Cerebral cortex (tissue), 2 donors: ENCODE results near the genes RAMP3 and IGFBP1.

DNA sequence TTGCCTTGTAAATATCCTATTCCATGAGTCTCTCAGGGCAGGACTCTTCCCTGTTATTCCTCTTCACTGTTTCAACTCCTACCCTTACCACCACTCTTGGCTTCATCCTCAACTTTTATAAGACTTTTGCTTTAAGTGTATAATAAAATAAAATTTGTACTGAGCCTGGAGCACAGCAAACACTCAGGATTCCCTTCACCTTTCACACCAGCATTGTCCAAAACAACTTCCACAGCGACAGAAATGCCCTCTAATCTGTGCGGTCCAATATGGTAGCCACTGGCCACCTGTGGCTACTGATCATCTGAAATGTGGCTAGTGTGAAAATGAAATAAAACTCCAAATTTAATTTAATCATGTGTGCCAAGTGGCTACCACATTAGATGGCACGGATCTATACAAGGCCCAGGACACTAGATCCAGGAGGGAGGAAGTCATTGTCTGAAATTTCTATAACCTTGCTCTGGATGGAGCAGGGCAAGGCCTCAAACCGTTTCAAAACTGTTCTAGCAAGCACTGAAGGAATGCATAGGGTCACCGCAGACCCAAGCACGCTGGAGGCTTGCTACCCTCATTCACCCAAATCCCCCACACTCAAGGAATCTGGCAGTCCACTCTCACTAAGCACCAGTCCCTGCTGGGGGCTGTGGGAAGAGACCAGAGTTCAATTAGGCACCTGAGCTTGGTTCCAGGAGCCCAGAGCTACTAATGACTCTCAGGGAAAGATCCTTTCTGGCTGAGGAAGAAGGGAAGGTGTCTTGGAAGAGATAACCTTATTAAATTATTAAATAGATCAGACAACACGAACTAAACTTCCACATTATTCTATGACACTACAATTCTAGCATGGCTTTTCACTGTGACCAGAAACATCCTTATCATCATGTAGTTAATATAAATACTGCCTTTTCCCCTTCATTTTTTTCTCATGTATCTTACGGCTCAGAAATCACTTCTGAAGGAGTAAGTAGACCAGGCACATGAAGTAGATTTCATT lies 6.4 kb upstream of the MYO1G start:
- PRO-cap, 2 experiments = no peak in any of the 2 experiments

DNA sequence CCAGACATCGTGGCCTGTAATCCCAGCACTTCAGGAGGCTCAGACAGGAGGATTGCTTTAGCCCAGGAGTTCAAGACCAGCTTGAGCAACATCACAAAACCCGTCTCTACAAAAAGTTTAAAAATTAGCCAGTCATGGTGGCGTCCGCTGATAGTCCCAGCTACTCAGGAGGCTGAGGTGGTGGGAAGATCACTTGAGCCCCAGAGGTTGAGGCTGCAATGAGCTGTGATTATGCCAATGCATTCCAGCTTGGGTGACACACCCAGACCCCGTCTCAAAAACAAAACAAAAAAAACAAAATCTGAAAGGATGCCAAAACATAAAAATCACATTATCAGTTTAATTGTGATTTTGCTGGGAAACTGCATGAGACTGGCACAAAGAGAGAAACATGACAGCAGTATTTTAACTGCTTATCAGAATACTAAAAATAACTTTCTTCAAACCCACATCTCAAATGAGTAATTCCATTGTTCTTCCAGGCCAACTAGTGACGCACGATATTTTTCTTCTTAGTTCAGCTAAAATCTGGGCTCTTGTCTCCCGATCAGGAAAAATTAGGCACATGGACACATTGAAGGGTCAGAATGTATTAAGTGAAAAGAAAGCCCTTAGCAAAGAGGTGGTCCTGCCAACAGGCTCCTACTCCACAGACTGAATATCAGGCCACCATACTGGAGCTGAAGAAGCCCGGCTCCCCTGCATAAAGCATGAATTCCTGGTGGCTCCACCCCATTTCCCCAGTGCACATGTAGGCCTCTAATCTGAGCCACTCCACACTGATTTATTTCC lies 9.7 kb upstream of the CCM2 start:
- PRO-cap, 2 experiments = no peak in any of the 2 experiments

- PRO-cap, 2 experiments = no peak in any of the 2 experiments
Measured at GRCh38 chr7:44991654-44992409, 8.2 kb upstream of the CCM2 start.

DNA sequence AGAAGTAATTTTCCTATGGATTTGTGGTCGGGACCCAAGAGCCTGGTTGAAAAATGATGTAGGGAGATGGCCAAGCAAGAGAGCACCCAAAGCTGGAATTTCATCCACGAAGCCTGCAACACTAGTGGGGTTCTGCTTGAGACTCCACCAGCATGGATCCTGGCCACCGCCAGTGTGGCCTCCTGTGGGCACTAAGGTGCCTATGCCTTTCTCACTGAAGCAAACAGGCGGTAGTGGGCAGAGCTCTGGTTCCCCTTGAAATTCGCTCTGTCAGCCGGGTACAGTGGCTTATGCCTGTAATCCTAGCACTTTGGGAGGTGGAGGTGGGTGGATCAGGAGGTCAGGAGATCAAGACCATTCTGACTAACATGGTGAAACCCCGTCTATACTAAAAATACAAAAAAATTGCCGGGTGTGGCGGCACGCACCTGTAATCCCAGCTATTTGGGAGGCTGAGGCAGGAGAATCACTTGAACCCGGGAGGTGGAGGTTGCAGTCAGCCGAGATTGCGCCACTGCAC lies 28.2 kb downstream of the CCM2 start:
- PRO-cap, 2 experiments = no peak in any of the 2 experiments

DNA sequence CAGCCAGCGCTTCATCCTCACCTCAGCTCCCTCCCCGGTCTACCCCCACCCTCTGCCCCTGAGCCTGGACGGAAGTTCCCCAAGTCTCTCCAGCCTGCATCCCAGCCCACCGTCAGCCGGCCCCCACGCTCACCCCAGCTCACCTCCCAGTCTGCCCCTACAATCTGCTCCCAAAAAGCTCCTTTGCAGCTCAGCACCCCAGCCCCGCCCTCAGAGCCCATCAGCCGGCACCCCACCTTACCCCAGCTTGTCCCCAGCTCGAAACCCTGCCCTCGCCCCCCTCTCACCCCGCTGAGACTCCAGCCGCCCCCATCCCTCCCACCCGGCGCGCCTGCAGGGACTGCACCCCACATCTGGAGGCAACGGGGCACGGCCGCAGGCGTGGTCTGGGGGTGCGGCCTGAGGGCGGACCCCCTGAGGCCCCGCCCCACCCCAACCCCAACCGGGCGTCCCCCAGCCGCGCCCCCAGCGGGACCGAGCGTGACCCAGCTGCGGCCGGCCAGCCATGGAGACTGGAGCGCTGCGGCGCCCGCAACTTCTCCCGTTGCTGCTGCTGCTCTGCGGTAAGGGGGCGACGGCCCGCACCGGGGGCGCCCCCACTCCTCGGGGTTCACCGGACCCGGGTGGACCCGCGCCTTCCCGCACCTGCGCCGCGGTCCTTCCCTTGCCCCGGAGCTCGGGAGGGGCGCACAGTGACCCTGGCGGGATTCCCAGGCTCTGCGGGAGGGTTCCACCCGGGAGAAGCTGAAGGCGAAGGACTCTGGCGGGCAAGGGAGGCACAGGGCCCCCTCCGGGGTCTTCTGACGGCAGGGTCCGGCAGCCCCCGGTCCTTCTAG lies at the start of gene RAMP3:
TSS of gene RAMP3 (plus strand) at position 468 of the 836 bp plus-strand sequence.
- PRO-cap, 2 experiments = peak in 1 of 2 experiments; most common plus-strand start position 481 of the sequence (in 1)

DNA sequence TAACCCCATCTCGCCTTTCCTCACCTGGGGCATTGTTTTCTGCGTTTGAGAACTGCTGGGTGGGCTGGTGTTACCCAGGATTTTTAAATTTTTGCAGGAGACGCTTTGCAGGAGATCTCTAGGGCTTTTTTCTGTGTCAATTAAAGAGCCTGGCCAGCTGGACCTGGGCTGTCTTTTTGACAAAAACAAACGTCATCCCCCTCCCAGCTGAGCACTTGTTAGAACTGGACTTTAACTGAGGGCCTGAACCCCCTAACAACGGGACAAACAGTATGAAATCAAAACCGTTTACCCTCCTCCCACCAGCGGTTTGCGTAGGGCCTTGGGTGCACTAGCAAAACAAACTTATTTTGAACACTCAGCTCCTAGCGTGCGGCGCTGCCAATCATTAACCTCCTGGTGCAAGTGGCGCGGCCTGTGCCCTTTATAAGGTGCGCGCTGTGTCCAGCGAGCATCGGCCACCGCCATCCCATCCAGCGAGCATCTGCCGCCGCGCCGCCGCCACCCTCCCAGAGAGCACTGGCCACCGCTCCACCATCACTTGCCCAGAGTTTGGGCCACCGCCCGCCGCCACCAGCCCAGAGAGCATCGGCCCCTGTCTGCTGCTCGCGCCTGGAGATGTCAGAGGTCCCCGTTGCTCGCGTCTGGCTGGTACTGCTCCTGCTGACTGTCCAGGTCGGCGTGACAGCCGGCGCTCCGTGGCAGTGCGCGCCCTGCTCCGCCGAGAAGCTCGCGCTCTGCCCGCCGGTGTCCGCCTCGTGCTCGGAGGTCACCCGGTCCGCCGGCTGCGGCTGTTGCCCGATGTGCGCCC lies at the start of gene IGFBP1:
TSS of gene IGFBP1 (plus strand) at position 454 of the 811 bp plus-strand sequence.
- PRO-cap, 2 experiments = no peak in any of the 2 experiments

DNA sequence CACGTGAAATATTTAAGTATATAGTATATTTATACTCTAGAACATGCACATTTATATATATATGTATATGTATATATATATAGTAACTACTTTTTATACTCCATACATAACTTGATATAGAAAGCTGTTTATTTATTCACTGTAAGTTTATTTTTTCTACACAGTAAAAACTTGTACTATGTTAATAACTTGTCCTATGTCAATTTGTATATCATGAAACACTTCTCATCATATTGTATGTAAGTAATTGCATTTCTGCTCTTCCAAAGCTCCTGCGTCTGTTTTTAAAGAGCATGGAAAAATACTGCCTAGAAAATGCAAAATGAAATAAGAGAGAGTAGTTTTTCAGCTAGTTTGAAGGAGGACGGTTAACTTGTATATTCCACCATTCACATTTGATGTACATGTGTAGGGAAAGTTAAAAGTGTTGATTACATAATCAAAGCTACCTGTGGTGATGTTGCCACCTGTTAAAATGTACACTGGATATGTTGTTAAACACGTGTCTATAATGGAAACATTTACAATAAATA lies 4.9 kb downstream of the IGFBP1 start:
- PRO-cap, 2 experiments = no peak in any of the 2 experiments

GRCh38 chr7:46220152-46220634 lies 299.1 kb upstream of the IGFBP3 start:
- PRO-cap, 2 experiments = no peak in any of the 2 experiments

- PRO-cap, 2 experiments = no peak in any of the 2 experiments
Measured at GRCh38 chr7:46568955-46569743, 648.1 kb upstream of the IGFBP3 start.

DNA sequence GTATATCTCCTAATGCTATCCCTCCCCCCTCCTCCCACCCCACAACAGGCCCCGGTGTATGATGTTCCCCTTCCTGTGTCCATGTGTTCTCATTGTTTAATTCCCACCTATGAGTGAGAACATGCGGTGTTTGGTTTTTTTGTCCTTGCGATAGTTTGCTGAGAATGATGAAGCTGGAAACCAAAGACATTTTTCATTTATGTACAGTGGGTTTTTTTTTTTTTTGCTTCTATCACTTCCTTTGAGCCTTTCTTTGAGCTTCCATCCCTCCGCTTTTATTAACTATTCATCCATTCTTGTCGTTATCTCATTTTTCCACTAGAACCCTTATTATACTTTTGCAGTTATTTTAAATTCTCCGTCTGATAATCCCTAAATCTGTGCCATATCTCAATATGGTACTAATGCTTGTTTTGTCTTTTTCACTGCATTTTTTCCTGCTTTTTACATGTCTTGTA lies 780.1 kb downstream of the TNS3 start:
- PRO-cap, 2 experiments = no peak in any of the 2 experiments

DNA sequence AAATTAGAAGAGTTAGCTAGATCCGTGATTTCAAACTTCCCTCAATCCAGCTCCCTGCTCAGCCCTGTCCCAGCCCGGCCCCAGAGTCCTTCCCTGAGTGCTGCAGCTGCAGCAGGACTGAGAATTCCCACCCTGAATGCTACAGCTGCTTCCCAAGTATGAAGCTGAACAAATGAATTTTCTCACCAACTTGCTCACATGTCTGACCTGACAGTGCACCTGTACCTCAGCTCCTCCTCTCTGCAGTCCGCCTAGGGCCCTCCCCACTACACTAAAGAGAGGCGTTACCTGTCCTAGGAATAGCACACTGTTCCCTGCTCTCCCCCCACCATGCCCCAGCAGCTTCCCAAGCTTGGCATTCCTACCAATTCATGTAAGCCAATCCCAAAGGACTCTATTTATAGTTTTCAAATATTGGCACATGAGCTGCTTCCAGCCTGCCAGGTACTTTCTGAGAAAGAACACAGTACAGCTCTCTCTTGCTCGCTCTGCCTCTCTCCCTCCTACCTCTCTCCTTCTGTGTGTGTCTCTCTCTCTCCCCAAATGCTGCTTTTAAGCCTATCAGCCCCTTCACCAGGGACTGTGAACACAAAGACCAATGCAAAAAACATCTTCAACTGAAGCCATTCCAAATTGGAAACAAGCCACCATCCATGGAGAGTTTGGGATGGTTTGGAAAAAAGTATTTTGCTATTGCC lies 400.1 kb downstream of the TNS3 start:
- PRO-cap, 2 experiments = no peak in any of the 2 experiments

DNA sequence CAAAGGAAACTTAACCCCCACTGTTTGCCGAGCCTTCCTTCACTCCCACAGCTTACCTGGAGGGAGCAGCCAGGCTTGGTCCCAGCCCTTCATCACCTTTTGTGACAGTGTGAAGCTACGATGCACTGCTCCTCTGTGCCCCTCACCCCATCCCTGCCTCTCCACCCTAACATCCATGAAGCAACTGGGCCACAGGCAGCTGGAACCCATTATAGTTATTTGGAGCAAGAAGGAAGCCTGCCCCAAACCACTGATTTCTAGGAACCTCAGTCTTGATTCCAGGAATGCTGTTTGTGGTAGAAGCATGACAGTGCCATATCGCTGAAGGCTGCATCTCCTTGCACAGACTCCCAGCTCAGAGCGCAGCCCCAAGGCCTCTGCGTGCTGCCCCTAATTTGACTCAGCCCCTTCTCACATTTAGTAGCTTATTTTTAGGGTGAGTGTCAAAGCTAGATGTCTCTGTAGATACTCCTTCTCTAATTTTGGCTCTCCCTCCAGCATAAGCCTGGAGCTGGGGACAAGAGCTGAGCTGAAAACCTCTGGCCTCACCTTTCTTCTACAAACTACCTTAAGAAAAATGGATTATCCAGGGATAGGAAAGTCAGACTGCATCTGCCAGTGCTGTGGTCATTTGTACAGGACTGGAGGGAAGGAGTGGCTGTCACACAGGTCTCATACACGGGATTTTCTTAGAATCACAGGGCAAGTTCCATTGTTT lies 363.0 kb downstream of the TNS3 start:
- PRO-cap, 2 experiments = no peak in any of the 2 experiments

DNA sequence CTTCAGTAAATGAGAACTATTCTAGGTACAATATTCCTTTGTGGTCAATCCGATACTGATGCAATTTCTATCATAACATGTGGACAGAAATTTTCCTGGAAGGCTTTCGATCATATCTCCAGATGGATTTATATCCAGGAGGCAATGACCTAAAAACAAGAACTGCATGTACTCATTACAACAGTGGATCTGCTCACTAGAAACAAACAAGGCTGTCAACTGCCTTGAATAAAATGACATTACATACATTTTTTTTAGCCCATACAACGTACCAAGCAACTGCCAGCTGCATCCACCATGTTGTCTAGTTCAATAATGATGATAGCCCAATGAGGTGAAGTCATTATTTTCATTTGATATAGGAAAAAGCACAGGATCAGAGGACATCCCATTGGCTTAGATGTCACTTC lies 345.0 kb downstream of the TNS3 start:
- PRO-cap, 2 experiments = no peak in any of the 2 experiments

GRCh38 chr7:47308715-47309431 lies 273.0 kb downstream of the TNS3 start:
- PRO-cap, 2 experiments = no peak in any of the 2 experiments

DNA sequence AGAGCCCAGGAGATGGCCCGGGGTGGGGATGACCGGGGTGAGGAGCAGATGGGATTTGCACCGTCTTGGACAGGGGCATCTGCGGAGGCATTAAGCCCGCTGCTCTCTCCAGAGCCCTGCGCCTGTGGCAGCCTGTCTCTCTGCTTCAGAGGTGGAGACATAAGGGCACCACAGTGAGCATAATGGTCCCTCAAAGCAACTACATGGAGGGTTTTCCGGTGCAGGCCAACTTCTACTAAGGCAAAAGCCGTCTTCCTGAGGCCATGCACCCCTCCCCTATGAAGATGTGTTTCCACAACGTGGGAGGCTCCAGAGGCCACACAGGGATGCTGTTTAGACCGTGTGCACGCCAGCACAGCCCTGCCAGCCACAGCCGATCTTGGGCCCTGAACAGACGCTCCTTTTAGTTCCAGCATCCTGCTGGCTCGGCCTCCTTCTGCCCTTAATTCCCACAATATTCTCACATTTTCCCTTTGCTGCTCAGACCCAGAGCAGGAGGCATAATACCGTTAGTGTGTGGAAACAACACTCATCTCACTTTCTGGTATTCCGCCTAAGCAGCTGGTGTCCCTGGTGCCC lies 267.1 kb downstream of the TNS3 start:
- PRO-cap, 2 experiments = no peak in any of the 2 experiments

DNA sequence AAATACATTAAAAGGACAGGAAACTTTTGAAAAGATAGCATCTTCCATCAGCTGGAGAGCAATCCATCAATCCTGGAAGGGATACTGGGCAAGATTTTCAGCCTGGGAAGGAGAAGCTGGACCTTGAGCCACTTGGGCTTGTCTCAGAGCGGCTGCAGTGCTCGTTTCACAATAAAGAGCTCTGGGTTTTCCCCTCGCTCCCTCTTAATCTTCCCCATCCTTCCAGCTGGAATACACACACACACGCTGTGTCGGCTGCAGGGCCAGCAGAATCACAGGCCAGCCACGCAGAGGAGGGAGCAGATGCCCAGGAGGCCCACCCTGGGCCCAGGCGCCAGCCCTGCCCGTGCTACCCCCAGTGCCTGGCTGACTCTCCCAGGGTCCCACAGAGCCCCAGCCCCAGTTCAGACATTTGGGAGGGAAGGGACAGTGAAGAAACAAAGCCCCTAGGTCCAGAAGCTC lies 255.1 kb downstream of the TNS3 start:
- PRO-cap, 2 experiments = peak in 1 of 2 experiments; most common plus-strand start position 275 of the sequence (in 1); most common minus-strand start position 162 of the sequence (in 1)

DNA sequence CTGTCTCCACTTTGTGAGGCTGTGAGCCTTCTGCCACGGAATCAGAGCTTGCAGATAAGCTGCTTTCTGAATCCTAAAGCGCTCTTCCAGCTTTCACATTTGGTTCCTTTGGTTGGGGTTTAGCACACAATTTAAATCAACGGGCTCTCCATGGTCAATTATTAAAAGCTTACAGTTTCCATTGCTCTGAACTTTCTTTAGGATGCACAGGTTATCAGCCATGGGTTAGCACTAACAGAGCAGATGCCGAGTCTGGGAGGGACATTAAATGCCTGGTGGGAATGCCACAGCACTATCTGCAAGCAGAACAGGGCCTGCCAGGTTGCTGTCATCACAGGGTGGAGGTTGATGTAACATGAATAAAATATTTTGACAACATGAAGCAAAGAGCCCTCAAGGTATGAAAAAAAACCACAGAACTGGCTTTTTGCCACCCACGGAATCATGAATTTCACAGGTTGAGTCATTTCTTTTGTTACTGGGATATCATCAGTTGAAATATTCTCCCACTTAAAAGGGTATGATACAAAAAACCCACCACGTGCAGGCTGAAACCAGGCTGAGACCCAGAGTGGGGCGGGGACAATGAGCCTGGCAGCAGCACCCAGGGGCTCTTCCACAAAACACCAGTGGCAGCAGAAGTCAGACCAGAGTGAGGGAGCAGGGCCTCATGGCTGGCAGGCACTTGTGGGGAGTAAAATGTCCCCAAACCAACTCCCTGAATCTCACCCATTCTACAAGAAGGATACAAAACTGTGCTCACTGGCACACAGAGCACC lies 220.2 kb downstream of the TNS3 start:
- PRO-cap, 2 experiments = no peak in any of the 2 experiments

DNA sequence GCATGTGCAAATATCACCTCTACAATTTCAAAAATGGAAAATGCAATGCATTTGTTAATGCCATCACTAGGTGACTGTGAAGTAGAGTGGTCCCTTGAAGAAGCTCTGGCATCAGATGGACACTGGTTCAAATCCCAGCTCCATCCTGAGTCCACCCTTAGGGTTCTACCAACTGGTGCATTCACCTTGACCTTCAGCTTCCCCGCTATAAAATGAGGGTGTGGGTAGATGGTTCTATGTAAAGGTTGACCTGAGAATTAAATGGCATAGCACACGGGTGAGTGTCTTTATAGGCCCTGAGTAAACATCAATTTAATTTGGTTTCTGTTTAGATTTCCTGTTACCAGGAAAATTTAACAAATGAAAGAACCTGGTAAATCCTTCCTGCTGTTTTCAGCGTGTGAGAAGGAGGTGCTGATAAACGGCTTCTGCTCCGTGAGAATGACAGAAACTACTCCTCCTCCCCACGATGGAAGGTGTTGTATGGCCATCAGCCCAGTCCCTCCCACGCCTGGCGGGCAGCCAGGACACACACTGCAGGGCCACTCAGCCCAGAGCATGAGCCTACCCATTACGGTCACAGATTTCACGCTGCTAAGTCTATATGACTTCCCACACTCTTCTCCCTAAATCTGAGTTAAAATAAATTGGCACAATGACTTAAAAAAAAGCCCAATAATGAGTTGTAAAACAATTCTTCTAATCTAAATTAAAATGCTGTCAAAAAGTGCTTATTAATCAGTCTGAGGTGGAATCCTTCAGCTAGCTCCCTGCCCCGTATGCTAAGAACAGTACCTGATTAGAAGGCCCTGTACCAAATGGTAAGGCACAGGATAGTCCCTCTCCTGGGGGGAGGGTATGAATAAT lies 210.0 kb downstream of the TNS3 start:
- PRO-cap, 2 experiments = no peak in any of the 2 experiments

DNA sequence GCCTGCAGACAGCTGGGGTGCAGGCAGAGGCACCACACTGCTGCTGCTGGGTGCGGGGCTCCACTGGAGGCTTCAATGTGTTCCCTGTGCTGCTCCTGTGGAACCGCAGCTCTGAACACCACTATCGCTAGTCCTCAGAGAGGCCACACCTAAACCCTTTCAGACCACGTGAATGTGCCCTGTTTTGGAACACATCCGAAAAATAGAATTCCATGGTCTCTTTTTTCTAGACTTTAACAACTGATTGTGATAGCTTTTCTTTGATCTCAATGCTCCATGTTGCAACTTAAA lies 180.9 kb downstream of the TNS3 start:
- PRO-cap, 2 experiments = no peak in any of the 2 experiments

- PRO-cap, 2 experiments = no peak in any of the 2 experiments
Measured at GRCh38 chr7:47402844-47403985, 178.7 kb downstream of the TNS3 start.